Stomach (tissue), 7 donors: ENCODE measurements around a stretch of chr19.

DNA sequence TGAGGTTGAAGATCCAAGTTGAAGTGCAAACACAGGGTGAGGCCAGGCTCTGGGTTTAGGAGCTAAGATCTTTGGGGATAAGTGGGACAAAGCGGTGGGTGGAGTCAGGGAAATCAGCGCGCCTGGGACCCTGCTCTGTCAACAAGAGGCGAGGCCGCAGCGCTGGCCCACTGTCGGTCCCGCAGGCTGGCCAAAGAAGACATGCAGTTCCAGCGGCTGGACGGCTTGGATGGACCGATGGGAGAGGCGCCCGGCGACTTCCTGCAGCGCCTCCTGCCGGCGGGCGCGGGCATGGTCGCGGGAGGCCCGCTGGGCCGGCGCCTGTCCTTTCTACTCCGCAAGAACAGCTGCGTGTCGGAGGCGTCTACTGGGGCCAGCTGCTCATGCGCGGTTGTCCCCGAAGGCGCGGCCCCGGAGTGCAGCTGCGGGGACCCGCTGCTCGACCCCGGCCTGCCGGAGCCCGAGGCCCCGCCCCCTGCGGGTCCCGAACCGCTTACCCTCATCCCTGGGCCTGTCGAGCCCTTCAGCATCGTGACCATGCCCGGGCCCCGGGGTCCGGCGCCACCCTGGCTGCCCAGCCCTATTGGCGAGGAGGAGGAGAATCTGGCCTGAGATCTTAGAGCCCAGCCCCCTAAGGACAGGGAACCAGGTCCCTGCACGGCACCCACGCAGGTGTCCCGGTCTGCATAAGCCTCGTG, 6.0 kb downstream of the BEST2 start:
- PRO-cap = no peak
- RAMPAGE, long total RNA, 5 experiments = no peak in any of the 5 experiments
- RRBS = 2% methylated on average over 30 of the region's 55 CpGs

GRCh38 chr19:12769514-12770161, 5.7 kb downstream of the HOOK2 start:
- PRO-cap = unidirectional peak, plus-strand start at chr19:12769942
- RAMPAGE, long total RNA, 5 experiments = start-site peak on the minus strand in 1 of 5 experiments, at chr19:12769899-12770063 at its widest, 55 reads per replicate
- RRBS = 50% methylated on average over 21 of the region's 43 CpGs

DNA sequence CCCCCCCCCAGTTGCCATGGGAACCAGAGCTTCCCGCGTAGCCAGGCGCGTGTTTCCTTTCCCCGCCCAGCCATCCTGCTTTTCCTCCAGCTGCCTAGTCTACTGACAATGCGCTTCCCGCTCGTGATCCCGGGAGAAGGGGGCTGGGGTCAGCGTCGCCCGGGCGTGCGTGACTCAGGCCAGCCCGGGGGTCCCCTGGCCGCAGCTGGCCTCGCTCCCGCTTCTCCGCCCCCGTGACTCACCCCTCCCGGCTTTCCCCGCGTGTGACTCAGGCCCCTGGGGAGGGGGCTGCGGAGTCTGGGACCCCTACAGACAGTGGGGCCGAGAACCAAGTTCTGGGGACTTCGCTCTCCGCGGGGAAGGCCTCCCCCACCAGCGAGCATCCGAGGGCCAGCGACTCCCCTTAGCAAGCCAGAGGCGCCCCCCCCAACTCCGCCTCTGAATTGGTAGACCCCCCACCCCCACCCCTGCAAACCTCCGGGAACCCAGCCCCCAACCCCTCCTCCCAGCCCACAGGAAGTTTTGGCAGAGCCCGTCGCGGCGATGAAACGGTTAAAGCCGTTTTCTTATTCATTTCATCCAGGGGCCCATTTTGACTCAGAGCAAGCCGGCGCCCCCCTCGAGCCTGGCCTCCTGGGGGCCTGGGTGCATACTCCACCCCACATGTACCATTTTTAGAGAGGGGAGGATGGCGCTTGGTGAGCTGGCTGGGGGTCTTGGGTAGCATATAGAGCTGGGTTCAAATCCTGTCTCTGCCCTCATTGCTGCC, 7.7 kb upstream of the HOOK2 start:
- PRO-cap = bidirectional peak, plus-strand start at position 124 of the sequence, minus-strand start at position 101 of the sequence
- RAMPAGE, long total RNA, 5 experiments = no peak in any of the 5 experiments
- RRBS = 3% methylated on average over 9 of the region's 44 CpGs

GRCh38 chr19:12789217-12789773, 2.0 kb upstream of the JUNB start:
- PRO-cap = no peak
- RAMPAGE, long total RNA, 5 experiments = no peak in any of the 5 experiments
- RRBS = 1% methylated on average over 19 of the region's 32 CpGs

DNA sequence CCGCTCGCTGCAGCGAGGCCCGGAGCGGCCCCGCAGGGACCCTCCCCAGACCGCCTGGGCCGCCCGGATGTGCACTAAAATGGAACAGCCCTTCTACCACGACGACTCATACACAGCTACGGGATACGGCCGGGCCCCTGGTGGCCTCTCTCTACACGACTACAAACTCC, 304 bp downstream of the JUNB start:
- PRO-cap = no peak
- RAMPAGE, long total RNA, 5 experiments = no peak in any of the 5 experiments
- RRBS = 2% methylated on average over 15 of the region's 15 CpGs

GRCh38 chr19:12799736-12800706, 1.6 kb downstream of the PRDX2 start:
- PRO-cap = no peak
- RAMPAGE, long total RNA, 5 experiments = no peak in any of the 5 experiments
- RRBS = 61% methylated on average over 3 of the region's 19 CpGs

GRCh38 chr19:12895721-12896712, 5.1 kb downstream of the GCDH start:
- PRO-cap = no peak
- RAMPAGE, long total RNA, 5 experiments = start-site peak on the plus strand in 2 of 5 experiments, at chr19:12896039-12896397 at its widest, 8 to 13 reads per replicate
- RRBS = 95% methylated on average over 6 of the region's 30 CpGs

GRCh38 chr19:12912500-12912902, 6.6 kb downstream of the SYCE2 start:
- PRO-cap = no peak
- RAMPAGE, long total RNA, 5 experiments = no peak in any of the 5 experiments
- RRBS = no CpG with 5 or more reads among the region's 4 CpGs

- PRO-cap = no peak
- RAMPAGE, long total RNA, 5 experiments = no peak in any of the 5 experiments
- RRBS = no CpG with 5 or more reads among the region's 8 CpGs
Observed at GRCh38 chr19:12922581-12922926, 3.5 kb upstream of the SYCE2 start.

GRCh38 chr19:12938924-12939062, 384 bp downstream of the CALR start:
- PRO-cap = no peak
- RAMPAGE, long total RNA, 5 experiments = start-site peak on the plus strand in 1 of 5 experiments, at chr19:12938869-12939077 at its widest, 21 reads per replicate
- RRBS = no CpG with 5 or more reads among the region's 11 CpGs

DNA sequence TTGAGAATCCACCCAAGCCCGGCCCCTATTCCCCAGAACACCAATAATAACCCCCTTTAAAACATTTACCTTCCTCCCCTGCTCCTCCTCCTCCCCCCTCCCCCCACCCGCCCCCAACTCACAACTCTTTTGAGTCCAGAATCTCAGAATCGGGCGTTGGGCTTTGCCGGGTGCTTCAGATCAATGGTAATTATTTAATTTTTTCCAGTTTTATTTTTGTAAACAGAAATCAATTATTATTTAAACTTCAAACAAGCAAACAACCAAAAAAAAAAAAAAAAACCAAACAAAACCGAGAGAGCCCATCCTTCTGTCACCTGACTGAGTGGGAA, 28.5 kb downstream of the NFIX start:
- PRO-cap = no peak
- RAMPAGE, long total RNA, 5 experiments = start-site peak on the plus strand in 1 of 5 experiments, centred at position 184 of the sequence, 18 reads per replicate
- RRBS = no CpG with 5 or more reads among the region's 6 CpGs

DNA sequence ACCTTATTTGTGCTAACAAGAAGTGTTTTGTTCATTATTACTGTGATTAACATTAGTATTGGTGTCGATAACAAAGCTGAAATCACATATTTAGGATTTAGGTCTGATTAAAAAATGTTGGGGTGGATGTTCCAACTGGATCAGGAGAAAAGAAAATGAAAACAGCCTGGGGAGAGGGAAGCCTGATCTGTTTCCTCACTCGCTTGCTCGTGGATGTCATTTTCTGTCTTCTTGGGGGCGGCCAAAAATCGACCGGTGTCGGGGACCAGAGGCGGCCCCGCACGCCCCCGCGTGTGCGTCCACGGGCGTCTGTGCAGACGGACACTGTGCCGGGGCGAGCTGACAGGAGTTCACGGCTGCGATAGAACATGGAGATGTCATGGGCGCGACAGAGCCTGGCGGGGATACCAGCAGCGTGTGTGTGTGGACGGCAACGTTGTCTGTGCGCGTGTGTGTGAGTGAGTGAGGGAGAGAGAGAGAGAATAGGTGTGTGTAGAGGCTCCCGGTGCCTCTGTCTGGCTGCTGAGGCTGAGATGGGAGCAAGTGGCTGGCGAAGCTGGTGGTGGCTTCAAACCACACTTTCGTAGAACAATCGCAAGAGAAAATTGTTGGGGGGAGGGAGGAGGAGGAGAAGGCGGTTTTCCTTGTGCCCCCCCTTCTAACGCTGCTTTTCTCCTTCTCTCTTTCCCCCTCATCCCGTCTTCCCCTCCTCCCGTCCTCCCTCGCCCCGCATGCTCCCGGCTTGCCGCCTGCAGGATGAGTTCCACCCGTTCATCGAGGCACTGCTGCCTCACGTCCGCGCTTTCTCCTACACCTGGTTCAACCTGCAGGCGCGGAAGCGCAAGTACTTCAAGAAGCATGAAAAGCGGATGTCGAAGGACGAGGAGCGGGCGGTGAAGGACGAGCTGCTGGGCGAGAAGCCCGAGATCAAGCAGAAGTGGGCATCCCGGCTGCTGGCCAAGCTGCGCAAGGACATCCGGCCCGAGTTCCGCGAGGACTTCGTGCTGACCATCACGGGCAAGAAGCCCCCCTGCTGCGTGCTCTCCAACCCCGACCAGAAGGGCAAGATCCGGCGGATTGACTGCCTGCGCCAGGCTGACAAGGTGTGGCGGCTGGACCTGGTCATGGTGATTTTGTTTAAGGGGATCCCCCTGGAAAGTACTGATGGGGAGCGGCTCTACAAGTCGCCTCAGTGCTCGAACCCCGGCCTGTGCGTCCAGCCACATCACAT, 29.4 kb downstream of the NFIX start:
- PRO-cap = bidirectional peak, plus-strand start at position 859 of the sequence, minus-strand start at position 826 of the sequence
- RAMPAGE, long total RNA, 5 experiments = start-site peak on the plus strand in 3 of 5 experiments, centred at positions 315 to 885 of the sequence, 8 to 19 reads per replicate
- RRBS = 9% methylated on average over 20 of the region's 75 CpGs

GRCh38 chr19:13043783-13044413, 48.6 kb downstream of the NFIX start:
- PRO-cap = no peak
- RAMPAGE, long total RNA, 5 experiments = no peak in any of the 5 experiments
- RRBS = no CpG with 5 or more reads among the region's 13 CpGs

GRCh38 chr19:13064116-13064624, 38.5 kb downstream of the LYL1 start:
- PRO-cap = no peak
- RAMPAGE, long total RNA, 5 experiments = no peak in any of the 5 experiments
- RRBS = no CpG with 5 or more reads among the region's 8 CpGs

DNA sequence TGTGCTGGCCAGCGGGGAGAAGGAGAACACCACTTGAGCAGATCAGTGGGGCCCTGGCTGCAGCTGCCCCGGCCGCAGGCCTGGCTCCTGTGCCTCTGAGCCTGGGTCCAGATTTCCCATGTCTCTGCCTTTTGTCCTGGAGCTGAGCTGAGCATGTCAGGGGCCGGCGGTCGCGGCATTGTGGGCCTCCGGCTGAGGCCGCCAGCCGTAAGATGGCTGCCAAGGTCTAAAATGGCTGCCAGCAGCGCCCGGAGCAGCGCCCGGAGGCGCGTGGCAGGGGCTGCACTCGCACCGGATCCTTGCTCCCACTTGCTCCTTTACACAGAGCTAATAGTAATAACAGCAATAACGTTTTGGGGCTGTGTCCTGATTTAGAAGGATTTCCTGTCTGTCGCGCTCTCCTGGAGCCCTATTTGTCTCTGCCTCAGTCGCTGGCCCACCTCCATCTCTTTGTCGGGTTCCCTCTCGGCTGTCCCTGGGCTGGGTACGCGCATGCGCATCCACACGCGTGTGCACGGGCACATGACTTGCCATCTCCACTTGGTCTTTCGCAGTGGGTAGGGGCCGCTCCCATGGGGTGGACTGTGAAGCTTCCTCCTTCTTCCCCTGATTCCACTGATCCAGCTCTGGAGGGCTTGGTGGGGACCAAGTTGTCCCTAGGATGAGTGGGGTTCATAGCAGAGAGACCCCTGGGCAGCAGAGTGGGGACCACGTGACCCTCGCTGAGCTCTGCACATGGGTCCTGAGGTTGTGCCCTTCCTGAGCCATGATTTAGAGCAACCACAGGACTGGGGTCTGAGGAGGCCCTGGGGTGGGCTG, 32.0 kb downstream of the LYL1 start:
- PRO-cap = no peak
- RAMPAGE, long total RNA, 5 experiments = no peak in any of the 5 experiments
- RRBS = 79% methylated on average over 6 of the region's 34 CpGs

GRCh38 chr19:13097335-13098259, 5.1 kb downstream of the LYL1 start:
- PRO-cap = unidirectional peak, plus-strand start at chr19:13097522
- RAMPAGE, long total RNA, 5 experiments = start-site peak on the plus strand in 1 of 5 experiments, at chr19:13097528-13097744 at its widest, 6 reads per replicate
- RRBS = 15% methylated on average over 18 of the region's 71 CpGs

GRCh38 chr19:13103240-13103399, 462 bp upstream of the LYL1 start:
- PRO-cap = bidirectional peak, plus-strand start at chr19:13103334, minus-strand start at chr19:13103166
- RAMPAGE, long total RNA, 5 experiments = no peak in any of the 5 experiments
- RRBS = 8% methylated on average over 1 of the region's 1 CpG

DNA sequence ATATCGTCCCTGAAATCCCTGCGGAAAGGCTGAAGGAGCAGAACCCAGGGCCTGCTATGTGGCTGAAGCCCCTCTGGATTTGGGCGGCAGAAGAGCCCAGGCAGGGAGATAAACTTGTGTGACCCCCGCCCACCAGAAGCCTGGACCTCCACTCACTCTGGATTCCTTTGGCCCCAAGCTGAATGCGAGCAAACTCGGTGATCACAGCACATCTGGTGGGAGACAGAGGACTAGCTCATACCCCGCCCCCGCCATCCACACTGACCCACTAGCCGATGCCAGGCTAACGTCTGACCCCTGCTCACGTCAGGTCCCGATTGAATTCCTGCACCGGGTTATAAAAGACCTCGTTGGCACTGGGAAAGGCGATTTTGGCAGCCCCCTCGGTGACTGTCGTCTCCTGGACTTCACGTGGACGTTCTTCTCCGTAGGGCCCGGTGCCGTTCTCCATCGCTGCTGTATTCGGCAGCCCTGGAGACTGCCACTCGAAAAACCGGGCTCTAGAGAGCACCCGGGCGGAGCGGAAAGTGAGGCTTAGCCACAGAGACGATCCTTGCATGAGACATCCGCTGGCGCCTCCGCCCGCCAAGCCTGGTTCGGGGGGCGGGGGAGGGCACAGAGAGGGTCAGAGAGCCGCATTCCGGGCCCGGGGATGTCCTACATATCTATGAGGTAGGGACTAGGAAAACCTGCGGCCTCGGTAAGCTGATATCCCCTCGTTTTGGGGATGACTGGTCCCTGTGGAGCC, 525 bp downstream of the TRMT1 start:
- PRO-cap = no peak
- RAMPAGE, long total RNA, 5 experiments = start-site peak on the minus strand in 3 of 5 experiments, centred at positions 261 to 515 of the sequence, 5 to 9 reads per replicate
- RRBS = 3% methylated on average over 11 of the region's 42 CpGs

GRCh38 chr19:13150604-13150995, 389 bp downstream of the IER2 start:
- PRO-cap = no peak
- RAMPAGE, long total RNA, 5 experiments = no peak in any of the 5 experiments
- RRBS = no CpG with 5 or more reads among the region's 21 CpGs

DNA sequence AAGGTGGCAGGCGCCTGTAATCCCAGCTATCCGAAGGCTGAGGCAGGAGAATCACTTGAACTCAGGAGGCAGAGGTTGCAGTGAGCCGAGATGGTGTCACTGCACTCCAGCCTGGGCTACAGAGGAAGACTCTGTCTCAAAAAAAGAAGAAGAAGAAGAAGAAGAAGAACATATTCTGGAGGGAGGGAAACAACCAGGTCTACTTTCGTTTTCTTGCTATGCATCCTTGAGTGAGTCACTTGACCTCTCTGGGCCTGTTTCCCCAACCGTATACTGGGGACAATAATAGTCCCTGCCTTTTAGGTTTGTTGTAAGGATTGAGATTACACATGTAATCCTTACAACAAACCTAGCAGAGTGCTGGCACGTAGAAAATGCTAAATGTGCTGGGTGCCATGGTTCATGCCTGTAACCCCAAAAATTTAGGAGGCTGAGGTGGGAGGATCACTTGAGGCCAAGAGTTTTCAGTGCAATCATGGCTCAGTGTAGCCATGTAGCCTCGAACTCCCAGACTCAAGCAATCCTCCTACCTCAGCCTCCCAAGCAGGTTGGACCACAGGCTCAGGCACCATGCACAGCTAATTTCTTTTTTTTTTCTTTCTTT, 6.7 kb downstream of the IER2 start:
- PRO-cap = unidirectional peak, plus-strand start at position 176 of the sequence; bidirectional peak, plus-strand start at position 461 of the sequence, minus-strand start at position 272 of the sequence
- RAMPAGE, long total RNA, 5 experiments = no peak in any of the 5 experiments
- RRBS = no CpG with 5 or more reads among the region's 7 CpGs